ENCODE measurements around the genes MYD88, SLC22A14 and TTC21A.

GRCh38 chr3:38135674-38136231 lies 1.2 kb downstream of the ACAA1 start:
- PRO-cap = no peak

- PRO-cap = bidirectional peak, plus-strand start at chr3:38138666, minus-strand start at chr3:38138555
Observed at GRCh38 chr3:38138532-38139609, at the start of gene MYD88. TSS of gene MYD88 (plus strand) at chr3:38138661.

DNA sequence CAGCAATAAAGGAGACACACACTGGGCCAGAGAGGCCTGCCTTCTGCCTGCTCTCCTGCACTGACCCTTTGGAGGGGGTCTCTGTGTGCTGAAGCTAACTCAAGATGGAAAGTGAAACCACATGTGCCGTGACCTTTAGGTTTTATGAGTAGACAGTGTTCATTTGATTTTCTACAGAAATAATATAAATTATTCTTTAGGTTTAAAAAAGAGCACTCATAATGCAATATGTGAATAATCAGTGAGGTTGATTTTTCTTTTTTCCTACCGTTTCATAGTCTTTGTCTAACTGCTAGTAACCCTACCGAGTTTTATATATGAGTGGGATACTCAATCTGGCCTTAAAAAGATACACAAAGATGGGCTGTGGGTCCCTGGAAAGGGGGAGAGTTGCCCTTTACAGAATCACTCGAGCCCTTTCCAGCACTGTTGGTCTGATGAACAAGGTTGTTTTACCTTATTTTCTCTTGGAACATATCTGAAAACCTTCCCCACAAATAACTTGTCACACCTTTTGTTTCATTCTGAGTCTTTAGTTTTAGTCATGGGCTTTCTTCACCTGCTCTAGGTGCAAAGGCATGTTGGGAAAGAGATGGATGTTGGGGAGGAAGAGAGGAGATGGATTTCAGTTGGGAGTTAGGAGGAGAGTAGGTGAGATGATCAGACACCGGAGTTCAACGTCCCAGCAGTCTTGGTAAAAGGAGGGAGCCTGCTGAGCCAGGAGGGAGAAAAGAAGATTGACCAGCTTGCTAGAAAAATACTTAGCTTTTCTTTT lies 11.6 kb upstream of the SLC22A13 start:
- PRO-cap = no peak

- PRO-cap = no peak
Observed at GRCh38 chr3:38282109-38282418, at the start of gene SLC22A14. TSS of gene SLC22A14 (plus strand) at chr3:38282294.

DNA sequence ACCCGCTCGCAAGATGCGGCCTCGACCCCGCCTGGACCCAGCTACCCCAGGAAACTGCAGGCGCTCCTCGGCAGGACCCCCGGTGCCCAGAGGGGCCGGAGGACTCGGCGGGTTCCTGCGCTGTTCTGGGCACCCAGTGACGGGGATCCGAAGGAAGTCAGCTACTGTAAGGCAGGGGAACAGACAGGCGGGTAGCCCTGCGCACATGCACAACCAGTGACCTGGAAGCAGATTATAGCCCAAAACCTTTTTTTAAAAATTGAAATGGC lies 478 bp downstream of the XYLB start:
- PRO-cap = no peak

DNA sequence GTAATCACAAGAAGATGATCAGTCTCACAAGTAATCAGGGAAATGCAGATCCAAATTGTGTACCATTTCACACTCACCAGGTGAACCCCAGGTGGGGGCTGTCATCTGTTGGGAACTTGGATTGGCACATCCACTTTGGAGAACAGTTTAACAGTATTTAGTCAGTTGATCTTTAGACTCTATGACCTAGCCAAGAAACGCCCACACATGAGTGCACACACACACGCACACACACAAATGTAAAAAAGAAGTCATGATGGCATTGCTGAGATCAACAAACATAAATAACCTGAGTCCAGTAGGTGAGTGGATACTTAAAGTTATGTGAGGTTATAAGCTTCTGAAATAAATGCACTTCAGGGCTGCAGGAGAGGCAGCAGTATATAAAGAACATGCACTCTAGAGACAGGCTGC lies 17.6 kb downstream of the ACVR2B start:
- PRO-cap = no peak

- PRO-cap = no peak
Observed at GRCh38 chr3:38543384-38544049, 47.4 kb downstream of the EXOG start.

- PRO-cap = no peak
Observed at GRCh38 chr3:38614865-38615376, 34.6 kb downstream of the SCN5A start.

DNA sequence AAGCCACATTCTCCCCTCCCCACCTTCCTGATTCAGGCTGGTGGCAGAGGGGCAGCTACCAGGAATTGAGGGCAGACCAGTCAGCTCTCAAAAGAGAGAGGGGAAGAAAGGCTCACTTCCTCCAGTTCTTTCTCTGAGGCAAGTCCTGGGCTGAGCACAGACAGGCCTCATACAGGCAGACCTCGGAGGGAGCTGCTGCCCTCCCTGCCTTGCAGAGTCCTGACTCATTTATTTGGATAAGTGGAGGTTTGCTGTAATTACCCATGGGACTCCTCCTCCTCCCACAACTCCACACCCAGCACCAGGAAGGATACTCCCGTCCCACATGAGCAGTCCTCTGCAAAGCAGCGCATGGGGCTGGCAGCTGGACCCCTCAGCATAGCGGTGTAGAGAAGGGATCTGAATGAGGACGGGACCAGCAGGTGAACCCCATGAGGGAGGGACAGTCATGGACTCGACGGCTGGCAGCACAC lies 13.4 kb upstream of the SCN10A start:
- PRO-cap = no peak

- PRO-cap = no peak
Observed at GRCh38 chr3:39094194-39094616, 13.2 kb downstream of the GORASP1 start.

DNA sequence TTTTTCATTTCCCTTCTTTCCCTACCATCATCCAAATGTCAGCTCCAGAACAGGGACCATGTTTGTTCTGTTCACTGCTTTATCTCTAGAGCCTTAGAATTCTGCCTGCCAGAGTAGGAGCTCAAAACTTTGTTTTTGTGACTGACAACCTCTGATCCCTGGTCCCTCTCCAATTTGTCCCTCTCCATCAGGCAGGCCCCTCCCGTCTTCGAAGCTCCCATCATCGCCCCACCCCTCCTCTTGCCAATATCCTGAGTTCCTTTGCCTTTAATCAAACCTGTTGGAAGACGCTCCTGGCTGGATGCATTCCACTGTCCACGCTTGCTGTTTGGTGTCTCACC lies 1.3 kb downstream of the GORASP1 start:
- PRO-cap = no peak

DNA sequence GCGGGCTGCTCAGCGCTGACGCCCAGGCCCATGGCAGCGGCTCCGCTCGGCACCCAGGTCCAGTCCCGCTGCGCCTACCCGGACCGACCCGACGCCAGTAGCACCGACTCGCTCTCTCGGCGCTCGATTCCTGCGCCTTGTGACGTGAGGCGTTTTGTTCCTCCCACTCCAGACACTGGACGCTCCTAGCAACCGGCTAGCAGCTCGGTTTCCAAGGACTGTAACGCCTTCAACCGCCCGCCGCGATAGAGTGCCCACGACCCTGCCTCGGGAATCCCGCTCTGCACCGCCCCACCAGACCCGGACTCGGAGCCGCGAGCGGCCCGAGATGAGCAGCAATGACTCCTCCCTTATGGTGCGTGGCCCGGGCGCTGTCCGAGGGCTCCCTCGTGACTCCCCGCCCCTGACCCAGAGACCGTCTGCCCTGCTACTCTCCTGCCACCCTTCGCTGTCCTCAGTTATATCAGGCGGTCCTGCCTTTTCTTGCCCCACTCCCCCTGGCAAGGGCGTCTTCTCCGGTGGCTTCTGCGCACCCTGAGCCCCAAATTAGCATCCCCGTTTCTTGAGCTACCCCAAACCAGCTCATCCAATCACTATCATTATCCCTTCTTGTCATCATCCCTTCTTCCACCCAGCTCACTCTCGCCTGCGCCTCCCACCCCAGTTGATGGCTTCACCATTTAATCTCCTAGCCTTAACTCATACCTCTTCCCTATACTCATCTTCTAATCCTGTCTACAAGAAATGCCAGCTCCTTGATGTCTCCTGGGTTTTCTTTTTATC lies at the start of gene TTC21A:
Gene TTC21A (plus strand): TSS at position 171 of the 783 bp plus-strand sequence.
- PRO-cap = bidirectional peak, plus-strand start at position 236 of the sequence, minus-strand start at position 70 of the sequence; bidirectional peak, plus-strand start at position 400 of the sequence, minus-strand start at position 330 of the sequence; unidirectional peak, minus-strand start at position 434 of the sequence

DNA sequence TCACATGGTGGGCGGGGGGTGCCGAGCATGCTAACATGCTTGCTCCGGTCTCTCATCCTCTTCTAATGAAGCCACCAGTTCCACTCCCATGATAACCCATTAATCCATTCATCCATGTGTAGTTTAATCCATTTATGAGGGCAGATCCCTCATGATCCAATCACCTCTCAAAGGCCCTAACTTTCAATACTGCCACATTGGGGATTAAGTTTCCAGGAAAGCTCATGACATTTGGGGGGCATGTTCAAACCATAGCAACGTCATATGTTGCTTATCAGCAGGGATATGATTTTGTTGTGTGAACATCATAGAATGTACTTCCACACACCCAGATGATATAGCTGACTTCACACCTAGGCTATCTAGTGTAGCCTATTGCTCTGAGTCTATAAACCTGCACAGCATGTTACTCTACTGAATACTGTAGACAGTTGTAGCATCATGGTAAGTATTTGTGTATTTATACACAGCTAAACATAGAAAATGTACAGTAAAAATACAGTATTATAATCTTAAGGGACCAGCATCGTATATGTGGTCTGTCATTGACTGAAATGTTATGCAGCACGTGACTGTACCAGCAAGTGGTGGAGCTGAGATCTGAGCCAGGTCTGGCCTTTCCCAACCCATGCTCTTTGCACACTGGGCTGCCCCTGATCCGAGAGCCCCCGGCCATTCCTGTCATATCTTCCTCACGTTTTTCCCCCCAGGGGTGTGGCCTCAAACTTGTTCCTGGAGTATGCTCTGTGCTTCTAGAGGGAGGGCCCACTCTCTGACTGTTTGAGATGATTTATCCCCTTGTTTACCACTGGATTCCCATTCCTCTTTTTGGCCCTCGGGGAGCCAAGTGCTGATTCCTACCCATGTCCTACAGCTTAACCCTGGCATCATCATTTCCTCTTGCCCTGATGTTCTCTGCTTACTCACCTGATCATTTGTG lies 21.4 kb downstream of the CSRNP1 start:
- PRO-cap = no peak

GRCh38 chr3:39144671-39145615 lies 8.4 kb downstream of the CSRNP1 start:
- PRO-cap = no peak

GRCh38 chr3:39155646-39155938 lies 2.2 kb upstream of the CSRNP1 start:
- PRO-cap = no peak

DNA sequence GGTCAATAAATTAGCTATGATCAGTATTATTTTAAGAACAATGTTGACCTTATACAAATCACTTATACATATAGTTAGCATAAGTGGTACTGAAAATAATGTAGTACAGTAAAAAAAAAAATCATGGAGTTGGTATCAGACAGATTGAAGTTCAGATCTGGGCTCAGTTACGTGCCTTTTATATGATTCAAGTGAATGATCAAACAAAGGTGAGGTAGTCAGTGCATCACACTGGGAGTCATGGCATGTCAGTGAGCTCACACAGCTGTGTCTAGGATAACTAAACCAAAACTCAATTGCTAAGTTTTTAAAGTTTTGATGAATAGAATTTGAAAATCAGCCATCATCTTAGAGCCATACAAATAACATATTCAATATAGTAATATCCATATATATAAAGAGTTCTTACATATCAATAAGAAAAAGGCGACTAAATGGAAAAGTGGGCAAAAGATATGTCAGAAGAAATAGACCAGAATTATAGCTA lies 11.2 kb upstream of the CCR8 start:
- PRO-cap = no peak

DNA sequence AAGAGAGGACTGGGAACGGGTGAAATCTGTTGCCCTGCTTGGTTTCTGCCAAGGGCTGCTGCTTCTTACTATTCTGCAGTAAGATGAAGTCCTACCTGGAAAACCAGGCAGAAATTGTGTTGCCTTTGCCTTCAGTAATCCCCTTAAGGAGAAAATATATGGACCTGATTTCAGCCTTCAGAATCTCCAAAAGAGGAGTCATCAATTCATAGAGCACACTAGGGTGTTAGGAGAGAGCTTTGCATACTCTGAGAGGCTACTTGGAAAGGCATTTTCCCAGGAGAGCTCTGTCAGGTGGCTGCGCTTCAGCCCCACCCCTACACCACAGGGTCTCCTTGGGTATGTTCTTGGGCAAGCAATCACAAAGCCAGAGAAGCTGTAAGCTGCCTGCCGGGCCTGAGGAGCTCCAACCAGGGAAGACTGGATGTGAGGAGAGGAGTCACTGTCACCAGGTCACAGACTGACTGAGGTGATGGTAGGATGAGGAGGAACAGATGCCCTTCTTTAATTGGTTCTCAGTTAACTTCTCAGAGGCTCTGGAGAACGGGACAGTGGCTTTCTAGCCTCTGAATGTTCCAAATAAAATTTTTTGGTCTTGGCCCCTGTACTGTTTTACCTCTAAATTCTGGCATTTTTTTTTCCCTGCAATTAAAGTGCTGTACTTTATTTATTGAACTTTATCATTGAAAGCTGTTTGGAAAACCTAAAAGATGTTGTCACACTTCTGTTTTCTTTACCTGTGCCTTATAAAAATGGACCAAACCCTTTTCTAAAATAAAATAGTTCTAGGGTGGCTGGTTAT lies 9.8 kb upstream of the RPSA start:
- PRO-cap = no peak

GRCh38 chr3:39404870-39405447 lies 1.6 kb upstream of the RPSA start:
- PRO-cap = no peak

DNA sequence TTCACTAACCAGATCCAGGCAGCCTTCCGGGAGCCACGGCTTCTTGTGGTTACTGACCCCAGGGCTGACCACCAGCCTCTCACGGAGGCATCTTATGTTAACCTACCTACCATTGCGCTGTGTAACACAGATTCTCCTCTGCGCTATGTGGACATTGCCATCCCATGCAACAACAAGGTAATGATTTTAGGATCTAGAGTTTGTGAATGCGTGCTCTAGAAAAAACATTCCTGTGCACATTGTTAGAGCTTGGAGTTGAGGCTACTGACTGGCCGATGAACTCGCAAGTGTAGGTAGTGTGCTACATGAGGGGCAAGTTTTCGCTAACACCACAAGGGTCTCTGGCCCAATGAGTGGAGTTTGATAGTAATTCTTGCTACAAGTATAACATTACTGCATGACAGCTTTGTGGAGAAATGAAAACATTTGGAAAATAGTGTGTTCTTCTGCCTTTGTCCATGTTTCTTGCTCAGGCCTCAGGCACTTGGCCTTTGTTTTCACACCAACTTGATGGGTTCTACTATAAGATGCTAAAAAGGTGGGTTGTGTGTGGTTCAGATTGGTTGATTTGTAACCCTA lies 4.4 kb downstream of the RPSA start:
- PRO-cap = no peak

- PRO-cap = no peak
Observed at GRCh38 chr3:39954397-39955434, 145.3 kb downstream of the MYRIP start.

All from trachea (tissue), 1 donor.